AG04450 (cell line): ENCODE measurements around the genes CT47C1 and SEPTIN6.

DNA sequence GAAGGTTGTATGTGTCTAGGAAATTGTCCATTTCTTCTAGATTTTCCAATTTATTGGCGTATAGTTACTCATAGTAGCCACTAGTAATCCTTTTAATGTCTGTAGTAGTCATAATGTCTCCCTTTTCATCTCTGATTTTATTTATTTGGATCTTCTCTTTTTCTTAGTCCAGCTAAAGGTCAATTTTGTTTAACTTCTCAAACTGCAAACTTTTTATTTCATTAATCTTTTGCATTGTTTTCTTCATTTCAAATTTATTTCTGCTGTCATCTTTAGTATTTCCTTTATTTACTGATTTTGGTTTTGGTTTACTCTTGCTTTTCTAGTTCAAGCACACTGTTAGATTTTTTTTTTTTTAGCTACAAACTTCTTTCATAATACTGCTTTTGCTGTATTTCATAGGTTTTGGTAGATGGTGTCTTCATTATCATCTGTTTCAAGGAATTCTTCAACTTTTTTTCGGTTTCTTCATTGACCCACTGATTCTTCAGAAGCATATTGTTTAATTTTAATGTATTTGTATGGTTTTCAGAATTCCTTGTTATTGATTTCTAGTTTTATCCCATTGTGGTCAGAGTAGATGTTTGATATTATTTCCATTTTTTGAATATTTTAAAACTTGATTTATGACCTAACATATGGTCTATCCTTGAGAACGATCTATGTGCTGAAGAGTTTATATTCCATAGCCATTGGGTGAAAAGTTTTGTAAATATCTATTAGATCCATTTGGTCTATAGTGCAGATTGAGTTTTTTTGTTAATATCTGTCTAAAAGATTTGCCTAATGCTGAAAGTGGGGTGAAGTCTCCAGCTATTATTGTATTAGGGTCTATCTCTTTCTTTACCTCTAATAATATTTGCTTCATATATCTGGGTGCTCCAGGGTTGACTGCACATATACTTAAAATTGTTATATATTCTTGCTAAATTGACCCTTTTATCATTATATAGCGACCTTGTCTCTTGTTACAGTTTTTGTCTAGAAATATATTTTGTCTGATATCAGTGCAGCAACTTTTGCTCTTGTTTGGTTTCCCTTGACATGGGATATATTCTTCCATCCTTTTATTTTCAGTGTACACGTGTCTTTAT, 238.3 kb upstream of the AGTR2 start:
- CAGE, long polyA plus RNA: no peak
- RRBS: no CpG with 5 or more reads among the region's 5 CpGs

DNA sequence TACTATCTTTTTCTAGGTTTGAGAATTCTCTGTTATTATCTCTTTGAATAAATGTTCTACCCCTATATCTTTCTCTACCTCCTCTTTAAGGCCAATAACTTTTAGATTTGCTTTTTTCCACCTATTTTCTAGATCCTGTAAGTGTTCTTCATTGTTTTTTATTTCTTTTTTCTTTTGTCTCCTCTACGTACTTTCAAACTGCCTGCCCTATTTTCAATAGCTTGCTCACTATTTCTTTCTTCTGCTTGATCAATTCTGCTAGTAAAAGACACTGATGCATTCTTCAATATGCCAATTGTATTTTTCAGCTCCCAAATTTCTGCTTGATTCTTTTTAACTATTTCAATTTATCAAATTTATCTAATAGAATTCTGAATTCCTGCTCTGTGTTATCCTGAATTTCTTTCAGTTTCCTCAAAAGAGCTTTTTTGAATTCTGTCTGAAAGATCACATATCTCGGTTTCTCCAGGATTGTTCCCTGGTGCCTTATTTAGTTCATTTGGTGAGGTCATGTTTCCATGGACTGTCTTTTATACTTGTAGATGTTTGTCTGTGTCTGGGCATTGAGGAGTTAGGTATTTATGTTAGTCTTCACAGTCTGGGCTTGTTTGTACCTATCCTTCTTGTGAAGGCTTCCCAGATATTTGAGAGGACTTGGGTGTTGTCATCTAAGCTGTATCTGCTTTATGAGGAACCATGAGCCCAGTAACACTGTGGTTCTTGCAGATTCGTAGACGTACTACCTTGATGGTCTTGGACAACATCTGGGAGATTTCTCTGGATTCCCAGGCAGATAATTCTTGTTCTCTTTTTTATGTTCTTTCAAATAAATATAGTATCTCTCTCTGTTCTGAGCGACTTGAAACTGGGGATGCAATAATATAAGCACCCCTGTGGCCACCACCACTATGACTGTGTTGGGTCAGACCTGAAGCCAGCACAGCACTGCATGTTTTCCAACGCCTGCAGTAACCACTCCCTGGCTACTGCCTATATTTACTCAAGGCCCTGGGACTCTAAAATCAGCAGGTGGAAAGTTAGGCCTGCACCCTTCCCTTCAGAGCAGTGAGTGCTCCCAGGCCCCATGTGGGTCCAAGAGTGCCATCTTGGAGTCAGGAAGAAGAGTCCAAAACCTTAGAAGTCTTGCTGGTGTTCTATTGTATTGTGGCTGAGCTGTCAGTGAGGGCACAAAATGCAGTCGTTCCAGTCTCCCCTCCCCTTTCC, 236.2 kb upstream of the AGTR2 start:
- CAGE, long polyA plus RNA: no peak
- RRBS: no CpG with 5 or more reads among the region's 7 CpGs

DNA sequence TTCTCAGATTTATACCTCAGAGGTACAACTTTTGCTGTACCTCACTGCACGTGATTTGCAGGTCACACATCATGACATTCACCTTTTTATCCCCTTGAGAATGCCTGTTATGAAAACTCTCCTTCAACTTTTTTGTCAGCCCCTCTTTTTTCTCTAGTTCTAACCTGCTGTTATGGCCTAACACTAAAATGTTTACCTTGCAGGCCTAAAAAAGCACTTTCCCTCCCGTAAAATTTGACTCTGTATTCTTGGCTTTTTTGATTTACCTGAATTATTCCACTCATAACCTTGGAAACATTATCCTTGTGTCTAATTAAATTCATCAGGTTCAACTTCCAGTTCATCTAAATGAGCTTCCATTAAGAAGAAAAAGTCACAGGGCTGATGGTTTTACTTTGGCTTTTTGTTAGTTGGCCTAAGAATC, 234.0 kb upstream of the AGTR2 start:
- CAGE, long polyA plus RNA: no peak
- RRBS: no CpG with 5 or more reads among the region's 2 CpGs

- CAGE, long polyA plus RNA: no peak
- RRBS: no CpG with 5 or more reads among the region's 3 CpGs
Observed at GRCh38 chrX:115939868-115940319, 230.7 kb upstream of the AGTR2 start.

GRCh38 chrX:115969557-115969865, 201.0 kb upstream of the AGTR2 start:
- CAGE, long polyA plus RNA: no peak
- RRBS: no CpG with 5 or more reads among the region's 8 CpGs

DNA sequence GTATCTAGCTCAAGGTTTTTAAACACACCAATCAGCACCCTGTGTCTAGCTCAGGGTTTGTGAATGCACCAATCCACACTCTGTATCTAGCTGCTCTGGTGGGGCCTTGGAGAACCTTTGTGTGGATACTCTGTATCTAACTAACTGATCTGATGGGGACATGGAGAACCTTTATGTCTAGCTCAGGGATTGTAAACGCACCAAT, 721.3 kb downstream of the KLHL13 start:
- CAGE, long polyA plus RNA: no peak
- RRBS: no CpG with 5 or more reads among the region's 1 CpG

DNA sequence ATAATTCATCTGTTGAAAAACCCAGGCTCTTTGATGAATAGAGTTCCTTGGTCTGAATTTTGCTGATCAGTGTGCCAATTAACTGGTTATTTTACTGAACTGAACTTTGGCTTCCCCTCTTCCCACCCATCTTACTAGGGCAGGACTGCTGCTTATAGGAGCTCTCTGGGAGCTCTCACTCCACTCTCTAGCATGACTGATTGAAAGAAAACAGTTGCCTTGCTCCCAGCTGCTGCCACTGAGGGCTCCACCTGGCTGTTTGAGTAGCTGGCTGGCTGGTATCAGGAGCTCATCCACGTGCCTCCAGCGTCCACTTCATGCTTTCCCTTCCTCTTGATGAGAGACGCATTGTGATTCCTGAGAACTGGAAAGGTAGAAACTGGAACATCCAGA, 73.0 kb upstream of the KLHL13 start:
- CAGE, long polyA plus RNA: no peak
- RRBS: no CpG with 5 or more reads among the region's 3 CpGs

- CAGE, long polyA plus RNA: no peak
- RRBS: no CpG with 5 or more reads among the region's 7 CpGs
Observed at GRCh38 chrX:118497461-118498014, 1.9 kb downstream of the DOCK11 start.

- CAGE, long polyA plus RNA: no peak
- RRBS: no CpG with 5 or more reads among the region's 6 CpGs
Observed at GRCh38 chrX:118921397-118921845, 53.0 kb upstream of the LONRF3 start.

GRCh38 chrX:118974799-118975809, 686 bp downstream of the LONRF3 start:
- CAGE, long polyA plus RNA: no peak
- RRBS: 7% methylated on average over 46 of the region's 91 CpGs

DNA sequence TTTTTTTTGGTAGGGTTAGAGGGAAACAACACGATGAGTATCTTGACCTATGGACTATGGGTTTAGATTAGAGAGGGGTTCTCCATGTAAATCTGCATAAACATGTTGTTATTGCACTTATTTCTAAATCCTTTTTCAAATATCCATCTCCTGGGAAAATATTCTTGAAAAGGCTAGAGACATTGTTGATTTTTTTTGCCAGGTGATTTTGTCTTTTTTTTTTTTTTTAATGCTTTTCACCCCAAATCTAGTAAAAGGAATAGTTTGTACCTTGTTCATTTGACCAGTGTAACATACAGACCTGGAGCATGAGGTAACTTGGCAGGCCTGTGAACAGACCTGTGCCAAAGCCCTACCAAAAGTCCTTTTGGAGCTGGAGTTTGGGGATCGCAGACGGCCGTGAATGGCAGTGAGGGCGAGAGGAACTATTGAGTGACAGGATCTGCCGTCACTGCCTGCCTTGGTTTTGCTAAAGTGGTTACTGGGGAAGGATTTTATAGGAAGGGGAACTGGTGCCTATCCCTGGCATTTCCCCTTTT, 14.2 kb downstream of the LONRF3 start:
- CAGE, long polyA plus RNA: no peak
- RRBS: no CpG with 5 or more reads among the region's 6 CpGs

GRCh38 chrX:119072673-119073437, at the start of gene CT47C1:
Gene CT47C1 (plus strand): TSS chrX:119072993.
- CAGE, long polyA plus RNA: no peak
- RRBS: 87% methylated on average over 9 of the region's 22 CpGs

GRCh38 chrX:119239326-119239525, 3.1 kb downstream of the PGRMC1 start:
- CAGE, long polyA plus RNA: no peak

DNA sequence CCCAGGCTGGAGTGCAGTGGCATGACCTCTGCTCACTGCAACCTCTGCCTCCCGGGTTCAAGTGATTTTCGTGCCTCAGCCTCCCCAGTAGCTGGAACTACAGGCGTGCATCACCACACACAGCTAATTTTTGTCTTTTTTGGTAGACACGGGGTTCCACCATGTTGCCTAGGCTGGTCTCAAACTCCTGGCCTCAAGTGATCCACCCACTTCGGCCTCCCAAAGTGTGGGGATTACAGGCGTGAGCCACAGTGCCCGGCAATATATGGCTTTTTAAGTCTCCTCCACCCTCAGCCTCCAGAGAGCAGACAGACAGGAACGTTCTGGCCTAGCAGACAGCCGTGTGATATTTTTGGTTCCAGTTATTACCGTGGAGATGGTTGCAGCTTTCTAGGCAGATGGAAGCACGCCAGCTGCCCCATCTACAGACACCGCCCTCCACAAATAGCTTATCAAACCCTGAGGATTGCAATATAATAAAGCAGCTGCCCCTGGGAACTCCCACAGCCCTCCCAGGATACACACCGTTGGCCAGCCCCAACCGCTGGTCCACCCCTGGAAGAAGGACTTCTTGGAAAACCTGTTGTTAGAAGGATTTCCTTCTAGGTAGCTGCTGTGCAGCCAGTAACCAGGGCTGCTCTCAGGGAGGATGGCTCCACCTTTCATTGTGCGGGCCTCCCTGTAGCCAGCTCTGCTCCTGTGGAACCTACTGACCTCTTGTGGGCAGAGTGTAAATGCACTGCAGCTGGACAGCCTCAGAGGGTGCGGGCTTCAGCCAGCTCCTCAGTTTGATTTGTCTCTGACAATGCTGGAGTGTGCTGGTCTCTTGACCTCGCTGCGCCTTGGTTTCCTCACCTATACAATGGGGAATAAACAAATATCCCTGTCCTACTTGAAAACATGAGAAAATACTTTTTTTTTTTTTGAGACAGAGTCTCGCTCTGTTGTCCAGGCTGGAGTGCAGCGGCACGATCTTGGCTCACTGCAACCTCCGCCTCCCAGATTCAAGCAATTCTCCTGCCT, 44.0 kb downstream of the SLC25A5 start:
- CAGE, long polyA plus RNA: no peak
- RRBS: no CpG with 5 or more reads among the region's 22 CpGs

DNA sequence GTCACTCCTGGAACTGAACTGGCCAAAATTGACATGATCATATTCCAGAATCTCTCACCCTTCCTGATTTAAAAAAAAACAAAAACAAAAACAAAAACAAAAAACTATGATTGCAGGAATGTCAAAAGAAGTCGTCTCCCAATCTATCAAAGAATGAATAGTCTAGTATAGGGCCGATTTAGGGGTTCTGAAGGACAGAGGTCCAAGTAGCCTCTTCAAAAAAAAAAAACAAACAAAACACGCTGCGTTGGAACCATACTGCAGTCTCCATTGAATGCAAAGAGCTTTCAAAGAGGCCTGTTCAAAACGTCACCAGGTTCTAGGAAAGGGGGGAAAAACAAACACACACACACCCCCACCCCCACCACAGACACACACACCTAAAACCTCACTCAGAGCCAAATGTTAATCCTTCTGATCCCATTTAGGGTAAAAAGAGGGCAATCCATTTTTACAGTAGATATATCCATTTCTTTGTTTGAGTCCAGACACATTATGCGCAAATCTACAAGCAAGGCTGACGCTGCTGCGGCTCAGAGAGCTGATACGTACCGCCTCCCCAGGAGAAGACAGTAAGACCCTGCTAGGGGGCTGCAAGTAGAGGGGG, 30.3 kb downstream of the UBE2A start:
- CAGE, long polyA plus RNA: no peak
- RRBS: no CpG with 5 or more reads among the region's 10 CpGs

DNA sequence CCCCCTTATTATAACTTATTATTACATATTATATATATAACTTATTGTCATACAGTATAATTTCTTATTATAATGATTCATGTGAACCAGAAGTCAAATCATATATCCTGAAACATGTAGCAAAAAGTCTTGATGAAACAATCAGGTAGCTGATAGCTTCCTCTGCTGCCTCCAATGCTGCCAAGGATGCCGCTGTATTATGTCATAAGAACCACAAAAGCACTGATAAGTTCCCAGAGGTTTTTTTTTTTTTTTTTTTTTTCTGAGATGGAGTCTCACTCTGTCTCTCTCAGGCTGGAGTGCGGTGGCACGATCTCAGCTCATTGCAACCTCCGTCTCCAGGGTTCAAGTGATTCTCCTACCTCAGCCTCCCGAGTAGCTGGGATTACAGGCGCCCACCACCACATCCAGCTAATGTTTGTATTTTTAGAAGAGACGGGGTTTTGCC, 8.7 kb downstream of the SEPTIN6 start:
- CAGE, long polyA plus RNA: no peak
- RRBS: no CpG with 5 or more reads among the region's 7 CpGs

- CAGE, long polyA plus RNA: no peak
- RRBS: 10% methylated on average over 5 of the region's 49 CpGs
Observed at GRCh38 chrX:119693008-119693747, at the start of gene SEPTIN6. Gene SEPTIN6 (minus strand): TSS chrX:119693168.

GRCh38 chrX:119784968-119785952, 6.2 kb downstream of the RPL39 start:
- CAGE, long polyA plus RNA: no peak
- RRBS: no CpG with 5 or more reads among the region's 9 CpGs

- CAGE, long polyA plus RNA: no peak
Observed at GRCh38 chrX:119876351-119876807, 4.7 kb downstream of the NDUFA1 start.

- CAGE, long polyA plus RNA: no peak
- RRBS: no CpG with 5 or more reads among the region's 5 CpGs
Observed at GRCh38 chrX:120302275-120302951, 8.8 kb downstream of the TMEM255A start.